AG04449 (cell line): ENCODE data around the gene RETN.

DNA sequence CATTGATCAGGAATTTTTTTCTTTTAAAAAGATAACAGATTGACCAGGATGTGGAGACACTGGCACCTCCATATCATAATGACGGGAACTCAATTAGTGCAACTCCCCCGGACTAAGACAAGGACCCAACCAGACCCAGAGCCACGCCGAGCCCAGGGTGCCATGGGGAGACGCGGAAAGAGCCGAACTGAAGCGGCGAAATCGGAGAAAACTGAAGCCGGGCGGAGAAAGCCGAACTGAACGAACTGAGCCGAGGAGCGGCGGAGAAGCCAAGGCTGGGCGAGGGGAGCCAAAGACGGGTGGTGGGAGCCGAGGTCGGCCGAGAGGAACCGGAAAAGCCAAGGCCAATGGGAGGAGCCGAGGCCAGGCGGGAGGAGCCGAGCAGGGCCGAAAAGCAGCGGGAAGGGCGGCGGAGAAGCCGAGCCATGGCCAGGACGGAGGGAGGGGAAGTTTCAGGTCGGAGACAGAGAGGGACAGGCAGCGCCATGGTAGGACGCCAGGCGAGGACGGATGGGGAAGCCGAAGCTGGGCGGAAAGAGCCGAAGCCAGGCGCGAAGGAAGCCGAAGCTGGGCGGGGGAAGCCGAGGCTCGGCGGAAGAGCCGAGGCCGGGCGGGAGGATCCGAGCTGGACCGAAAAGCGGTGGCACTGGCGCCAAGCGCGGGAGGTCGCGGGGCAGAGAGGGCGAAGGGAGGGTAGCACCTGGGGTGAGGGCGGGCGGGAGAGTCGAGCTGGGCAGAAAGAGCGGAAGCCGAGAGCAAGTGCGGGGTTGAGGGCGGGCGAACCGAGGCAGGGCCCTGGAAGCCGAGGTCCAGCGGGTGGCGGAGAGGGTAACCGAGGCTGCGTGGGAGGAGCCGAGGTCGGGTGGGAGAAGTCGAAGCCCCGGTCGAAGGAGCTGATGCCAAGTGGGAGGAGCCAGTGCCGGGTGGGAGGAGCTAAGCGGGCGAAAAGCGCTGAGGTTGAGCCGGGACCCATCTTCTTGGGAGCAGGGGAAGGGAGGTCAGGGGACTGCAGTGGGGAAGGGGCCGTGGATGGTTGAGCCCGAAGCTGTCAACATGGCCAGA, 29.5 kb downstream of the ZNF557 start:
- RRBS: 3% methylated on average over 7 of the region's 85 CpGs

GRCh38 chr19:7228919-7229662, 65.1 kb downstream of the INSR start:
- RRBS: no CpG with 5 or more reads among the region's 1 CpG

- RRBS: 77% methylated on average over 1 of the region's 25 CpGs
Measured at GRCh38 chr19:7254450-7255496, 39.4 kb downstream of the INSR start.

GRCh38 chr19:7525968-7526752, 3.7 kb downstream of the MCOLN1 start:
- RRBS: no CpG with 5 or more reads among the region's 20 CpGs

DNA sequence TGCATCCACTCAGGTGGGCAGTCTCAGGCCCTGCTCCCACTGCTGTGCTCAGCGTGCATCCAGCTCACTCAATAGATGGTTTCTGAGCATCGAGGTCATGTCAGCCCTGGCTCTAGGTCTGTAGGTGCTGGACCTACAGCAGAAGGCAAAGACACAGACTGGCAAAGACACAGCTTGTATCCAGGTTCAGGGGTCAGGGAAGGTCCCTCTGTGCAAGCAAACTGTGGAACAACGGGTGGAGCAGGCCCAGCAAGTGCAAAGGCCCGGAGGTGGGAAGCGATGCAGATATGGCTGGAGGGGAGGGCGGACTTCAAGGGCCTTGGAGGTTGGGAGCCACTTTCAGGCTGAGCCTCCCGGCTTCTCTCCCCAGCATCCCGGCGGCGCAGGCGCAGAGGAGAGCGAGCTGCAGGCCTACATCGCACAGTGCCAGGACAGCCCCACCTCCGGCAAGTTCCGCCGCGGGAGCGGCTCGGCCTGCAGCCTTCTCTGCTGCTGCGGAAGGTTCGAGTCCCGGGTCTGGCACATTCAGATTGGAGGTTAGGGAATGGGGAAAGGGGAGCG, 2.3 kb upstream of the PNPLA6 start:
- RRBS: 23% methylated on average over 18 of the region's 23 CpGs

GRCh38 chr19:7536083-7536822, 736 bp downstream of the PNPLA6 start:
- RRBS: no CpG with 5 or more reads among the region's 28 CpGs

- RRBS: no CpG with 5 or more reads among the region's 3 CpGs
Measured at GRCh38 chr19:7553483-7553960, 18.0 kb downstream of the PNPLA6 start.

- RRBS: 84% methylated on average over 7 of the region's 27 CpGs
Measured at GRCh38 chr19:7605832-7606655, 10.4 kb downstream of the CAMSAP3 start.

GRCh38 chr19:7618760-7619731, 10.3 kb downstream of the XAB2 start:
- RRBS: over 99% methylated on average over 6 of the region's 31 CpGs

GRCh38 chr19:7635675-7636063, 1.2 kb upstream of the STXBP2 start:
- RRBS: no CpG with 5 or more reads among the region's 6 CpGs

GRCh38 chr19:7668980-7669242, at the start of gene RETN:
RETN (plus strand) TSS chr19:7669049.
- RRBS: 60% methylated on average over 4 of the region's 8 CpGs

- RRBS: 25% methylated on average over 2 of the region's 5 CpGs
Measured at GRCh38 chr19:7707078-7707473, 5.1 kb upstream of the FCER2 start.

DNA sequence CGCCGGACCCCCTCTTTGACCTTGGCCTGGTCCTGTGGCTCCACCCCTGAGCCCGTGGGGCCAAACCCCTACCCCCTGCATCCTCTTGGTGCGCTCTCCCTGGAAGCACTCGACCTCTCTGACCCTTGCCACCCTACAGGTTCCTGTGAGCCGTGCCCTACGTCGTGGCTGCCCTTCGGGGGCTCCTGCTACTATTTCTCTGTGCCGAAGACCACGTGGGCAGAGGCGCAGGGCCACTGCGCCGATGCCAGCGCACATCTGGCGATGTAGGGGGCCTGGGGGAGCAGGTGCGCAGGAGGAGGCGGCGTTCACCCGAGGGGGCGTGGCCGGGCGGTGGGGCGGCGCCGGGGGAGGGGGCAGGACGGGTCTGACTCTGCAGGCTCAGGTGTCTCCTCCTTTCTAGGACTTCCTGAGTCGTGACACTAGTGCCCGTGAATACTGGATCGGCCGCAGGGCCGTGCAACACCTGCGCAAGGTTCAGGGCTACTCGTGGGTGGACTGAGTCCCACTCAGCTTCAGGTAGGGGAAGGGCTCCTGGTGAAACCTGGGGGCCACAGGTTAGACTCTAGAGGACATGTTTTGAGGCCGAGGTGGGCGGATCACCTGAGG, 26.4 kb downstream of the CLEC4M start:
- RRBS: 11% methylated on average over 2 of the region's 36 CpGs

DNA sequence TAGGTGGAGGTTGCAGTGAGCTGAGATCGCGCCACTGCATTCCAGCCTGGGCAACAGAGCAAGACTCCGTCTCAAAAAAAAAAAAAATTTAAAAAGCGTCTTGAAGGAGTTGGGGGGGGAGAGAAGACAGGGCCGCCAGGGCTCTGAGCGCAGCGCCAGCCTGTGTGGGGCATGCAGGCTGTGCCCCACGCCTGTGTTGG, 3.3 kb downstream of the MAP2K7 start:
- RRBS: no CpG with 5 or more reads among the region's 8 CpGs

DNA sequence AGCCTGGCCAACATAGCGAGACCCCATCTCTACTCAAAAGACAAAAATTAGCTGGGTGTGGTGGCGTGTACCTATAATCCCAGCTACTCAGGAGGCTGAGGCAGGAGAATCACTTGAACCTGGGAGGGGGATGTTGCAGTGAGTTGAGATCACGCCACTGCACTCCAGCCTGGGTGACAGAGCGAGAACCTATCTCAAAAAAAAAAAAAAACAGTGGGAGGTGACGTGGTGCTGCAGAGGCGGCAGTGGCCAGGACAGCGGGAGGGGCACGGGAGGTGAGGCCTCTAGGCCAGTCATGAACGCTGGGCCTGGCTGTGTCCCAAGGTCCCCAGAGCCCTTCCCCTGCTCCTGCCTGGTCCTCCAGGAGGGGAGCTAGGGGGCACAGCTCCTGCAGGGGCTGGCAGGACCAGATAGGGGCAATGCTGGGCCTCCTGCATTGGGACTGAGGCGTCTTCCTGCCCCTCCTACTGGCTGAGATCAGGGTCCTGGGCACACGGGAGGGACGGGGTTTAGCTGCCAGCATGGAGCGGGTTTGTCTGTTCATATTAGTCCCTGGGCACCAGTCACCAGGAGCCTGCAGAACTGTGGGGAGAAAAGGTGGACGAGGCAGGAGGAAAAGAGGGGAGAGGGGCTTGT, 4.4 kb downstream of the MAP2K7 start:
- RRBS: no CpG with 5 or more reads among the region's 14 CpGs

GRCh38 chr19:8033169-8033745, 19.3 kb upstream of the CCL25 start:
- RRBS: no CpG with 5 or more reads among the region's 7 CpGs

GRCh38 chr19:8208631-8209078, 515 bp upstream of the CERS4 start:
- RRBS: 6% methylated on average over 13 of the region's 37 CpGs

- RRBS: 2% methylated on average over 11 of the region's 28 CpGs
Measured at GRCh38 chr19:8320510-8321270, 485 bp downstream of the NDUFA7 start.

DNA sequence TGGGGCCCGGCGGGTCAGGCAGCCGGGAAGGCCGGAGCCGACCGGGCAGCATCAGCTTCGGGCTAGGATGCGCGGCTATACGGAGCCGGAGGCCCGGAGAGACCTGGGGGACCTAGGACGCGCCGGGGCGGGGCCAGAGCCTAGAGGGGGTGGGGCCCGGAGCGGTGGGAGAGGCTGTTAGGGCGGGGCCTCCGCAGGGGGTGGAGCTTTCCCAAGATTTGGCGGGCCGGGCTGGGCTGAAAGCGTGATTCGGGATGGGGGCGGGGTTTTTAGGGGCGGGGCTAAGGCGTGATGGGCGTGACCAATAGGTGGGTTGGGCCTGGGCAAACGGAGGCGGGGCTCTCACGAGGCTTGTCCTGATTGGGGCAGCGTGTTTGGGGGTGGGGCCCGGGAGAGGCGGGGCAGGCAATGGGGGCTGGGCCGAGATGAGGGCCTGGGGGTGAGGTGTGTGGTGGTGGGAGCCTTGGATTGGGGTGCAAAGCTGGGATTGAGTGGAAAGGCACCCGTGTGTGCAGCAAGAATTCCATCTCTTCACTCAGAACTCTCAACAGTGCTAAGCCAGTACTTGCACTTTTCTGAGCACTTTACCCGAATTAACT, 502 bp downstream of the RAB11B start:
- RRBS: 3% methylated on average over 9 of the region's 37 CpGs

DNA sequence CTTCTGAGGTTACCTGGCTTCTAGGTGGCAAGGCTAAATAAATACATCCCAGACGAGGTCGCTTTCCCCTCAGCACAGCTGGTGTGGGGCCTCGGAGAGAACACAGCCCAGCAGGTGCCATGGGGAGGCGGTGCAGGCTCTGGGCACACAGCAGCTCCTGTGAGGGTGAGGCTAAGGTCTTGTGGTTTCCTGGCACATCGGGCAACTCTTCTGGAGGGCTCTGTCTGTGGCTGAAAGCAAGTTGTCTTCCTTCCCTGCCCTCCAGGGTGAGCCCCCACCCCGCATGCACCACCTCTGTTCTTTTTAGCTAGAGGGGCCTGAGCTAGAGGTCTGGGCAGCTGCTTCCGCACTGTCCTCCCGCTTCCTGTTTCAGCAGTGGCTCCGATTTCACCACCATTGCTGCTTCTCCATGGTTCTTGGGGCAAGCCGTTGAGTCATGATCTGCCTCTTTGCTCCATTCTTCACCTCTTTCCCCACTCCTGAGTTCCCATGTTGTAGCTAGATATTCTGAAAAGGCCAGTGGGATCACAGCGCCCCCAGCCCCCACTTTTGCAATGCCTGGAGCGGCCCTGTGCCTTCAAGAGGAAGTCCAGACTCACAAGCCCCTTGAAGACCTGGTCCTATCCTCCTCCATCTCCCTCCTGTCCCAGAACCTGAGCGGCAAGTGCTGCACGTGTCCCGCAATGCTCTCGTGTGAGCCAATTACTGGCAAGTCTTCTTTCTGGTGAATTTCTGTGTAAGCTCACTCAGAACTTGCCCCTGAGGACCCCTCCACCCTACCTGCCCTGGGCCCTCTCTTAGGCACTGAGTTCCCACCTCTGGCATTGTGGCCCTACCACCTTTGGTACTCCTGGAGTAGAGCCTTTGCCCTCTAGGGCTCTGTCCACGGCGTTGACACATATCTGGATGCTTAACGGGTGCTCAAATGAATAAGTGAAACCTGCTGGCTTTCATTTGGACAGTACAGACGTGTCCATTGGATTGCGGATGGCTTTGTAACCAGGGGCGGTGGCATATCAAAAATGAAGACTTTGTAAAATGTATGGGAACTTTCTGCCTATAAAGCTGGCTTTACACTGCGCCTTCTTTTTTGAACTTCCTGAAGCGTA, 14.7 kb downstream of the PRAM1 start:
- RRBS: no CpG with 5 or more reads among the region's 24 CpGs